K562 (cell line): ENCODE measurements around a stretch of chr12.

DNA sequence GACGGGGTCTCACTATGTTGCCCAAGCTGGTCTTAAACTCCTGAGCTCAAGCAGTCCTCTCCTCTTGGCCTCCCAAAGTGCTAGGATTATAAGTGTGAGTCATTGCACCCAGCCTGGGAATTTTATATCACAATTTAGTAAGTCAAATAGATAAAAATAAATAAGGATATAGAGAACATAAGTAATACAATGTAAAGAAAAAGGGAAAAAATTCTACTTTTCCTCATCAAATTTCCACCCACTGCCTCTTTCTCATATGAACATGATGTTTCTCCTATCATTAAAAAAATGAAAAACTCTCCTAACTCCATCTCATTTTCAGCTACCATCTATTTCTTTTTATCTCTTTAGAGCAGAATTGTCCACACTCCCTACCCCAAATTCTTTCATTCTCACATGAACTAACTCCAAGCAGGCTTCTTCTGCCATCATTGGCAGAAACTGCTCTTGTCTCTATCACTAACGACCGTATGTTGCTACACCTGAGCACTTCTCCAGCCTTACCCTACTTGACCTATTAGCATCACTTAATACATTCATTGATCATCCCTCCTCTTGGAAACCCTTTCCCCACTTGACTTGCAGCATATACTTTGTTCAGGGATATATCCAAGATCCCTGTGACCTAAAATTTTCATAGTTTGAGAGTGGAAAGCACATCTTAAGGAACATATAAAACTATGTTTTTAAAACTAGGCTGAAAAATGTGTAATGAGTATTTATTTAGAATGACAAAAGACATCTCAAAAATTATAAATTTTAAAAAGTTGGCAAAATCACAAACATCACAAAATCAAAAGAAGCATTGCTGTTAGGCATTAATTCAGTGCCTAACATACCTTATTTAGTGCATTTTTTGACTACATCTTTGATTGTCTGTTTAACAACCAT is 29.8 kb downstream of the BTG1 start:
- RAMPAGE, long total RNA = no peak
- RRBS = no CpG with 5 or more reads among the region's 3 CpGs
PRO-cap:
- standard = no peak
- CoPRO, capped RNA only, 2 experiments = no peak in any of the 2 experiments
- CoPRO, capped and uncapped RNA, 2 experiments = no peak in any of the 2 experiments
- CoPRO, uncapped RNA only, 2 experiments = no peak in any of the 2 experiments
CAGE:
- cytosol, long polyA plus RNA = no peak
- long polyA plus RNA = no peak
- nucleolus, long total RNA = no peak
- nucleus, long polyA plus RNA = no peak

DNA sequence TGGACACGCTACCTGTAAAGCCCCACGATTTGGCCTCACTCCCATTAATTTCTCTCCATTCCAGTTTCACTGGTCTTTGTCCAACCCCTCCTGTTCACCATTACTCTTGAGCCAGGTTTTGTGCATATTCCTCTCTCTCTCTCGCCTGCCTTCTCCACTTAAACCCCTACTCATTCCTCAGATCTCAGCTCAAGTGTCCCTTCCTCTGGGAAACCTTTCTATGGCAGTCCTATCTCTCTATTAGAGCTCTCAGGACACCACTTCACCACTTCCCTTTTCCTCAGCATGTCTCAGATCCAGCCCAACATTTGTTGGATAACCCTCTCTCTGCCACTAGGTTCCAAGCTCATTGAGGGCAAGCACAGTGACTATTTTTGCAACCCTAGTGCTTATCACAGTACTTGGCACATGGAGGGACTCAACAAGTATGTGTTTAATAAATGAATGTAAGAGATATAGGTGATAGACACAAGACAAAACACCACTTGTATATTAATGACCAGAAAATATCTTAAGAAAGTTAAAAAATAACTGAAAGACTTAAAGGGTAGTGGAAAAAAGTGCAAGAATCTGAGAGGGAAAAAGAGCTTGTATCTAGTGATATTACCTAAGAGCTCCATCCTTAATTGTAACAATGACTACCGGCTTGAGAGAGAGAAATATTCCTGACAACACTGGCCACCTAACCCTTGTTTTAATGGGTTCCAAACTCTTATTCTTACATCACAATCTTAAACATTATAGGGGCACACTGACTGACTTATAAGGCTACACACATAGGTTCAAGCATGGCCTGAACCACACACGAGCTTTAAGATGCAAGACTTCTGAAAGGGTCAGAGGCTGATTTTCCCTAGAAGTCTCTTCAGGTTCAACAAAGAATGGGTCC is 9.0 kb downstream of the BTG1 start:
- RAMPAGE, long total RNA = no peak
- RRBS = no CpG with 5 or more reads among the region's 5 CpGs
PRO-cap:
- standard = no peak
- CoPRO, capped RNA only, 2 experiments = no peak in any of the 2 experiments
- CoPRO, capped and uncapped RNA, 2 experiments = no peak in any of the 2 experiments
- CoPRO, uncapped RNA only, 2 experiments = peak in 1 of 2 experiments; most common plus-strand start position 728 of the sequence (in 1); most common minus-strand start position 624 of the sequence (in 1)
CAGE:
- cytosol, long polyA plus RNA = no peak
- long polyA plus RNA = no peak
- nucleolus, long total RNA = no peak
- nucleus, long polyA plus RNA = no peak

GRCh38 chr12:92139436-92140441 is 5.9 kb downstream of the BTG1 start:
- RAMPAGE, long total RNA = no peak
- RRBS = no CpG with 5 or more reads among the region's 5 CpGs
PRO-cap:
- standard = no peak
- CoPRO, capped RNA only, 2 experiments = no peak in any of the 2 experiments
- CoPRO, capped and uncapped RNA, 2 experiments = no peak in any of the 2 experiments
- CoPRO, uncapped RNA only, 2 experiments = peak in 1 of 2 experiments; most common plus-strand start chr12:92140180 (in 1); most common minus-strand start chr12:92139972 (in 1)
CAGE:
- cytosol, long polyA plus RNA = no peak
- long polyA plus RNA = no peak
- nucleolus, long total RNA = no peak
- nucleus, long polyA plus RNA = no peak

GRCh38 chr12:92288328-92289033 is 142.8 kb upstream of the BTG1 start:
- RAMPAGE, long total RNA = no peak
- RRBS = no CpG with 5 or more reads among the region's 15 CpGs
PRO-cap:
- standard = no peak
- CoPRO, capped RNA only, 2 experiments = no peak in any of the 2 experiments
- CoPRO, capped and uncapped RNA, 2 experiments = no peak in any of the 2 experiments
- CoPRO, uncapped RNA only, 2 experiments = no peak in any of the 2 experiments
CAGE:
- cytosol, long polyA plus RNA = no peak
- long polyA plus RNA = no peak
- nucleolus, long total RNA = no peak
- nucleus, long polyA plus RNA = no peak

DNA sequence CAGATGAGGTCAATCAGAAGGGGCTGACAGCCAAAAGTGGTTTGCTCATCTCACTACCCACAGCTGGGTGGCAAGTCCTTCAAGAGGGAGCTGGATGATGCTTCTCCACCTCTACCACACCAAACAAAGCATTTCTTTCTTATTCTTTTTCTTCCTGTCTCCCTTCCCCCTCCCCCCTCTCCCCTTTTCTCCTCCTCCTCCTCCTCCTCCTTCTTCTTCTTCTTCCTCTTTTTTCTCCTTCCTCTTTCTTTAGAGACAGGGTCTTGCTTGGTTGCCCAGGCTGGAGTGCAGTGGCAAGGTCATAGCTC is 268.1 kb upstream of the PLEKHG7 start:
- RAMPAGE, long total RNA = no peak
PRO-cap:
- standard = no peak
- CoPRO, capped RNA only, 2 experiments = no peak in any of the 2 experiments
- CoPRO, capped and uncapped RNA, 2 experiments = no peak in any of the 2 experiments
- CoPRO, uncapped RNA only, 2 experiments = no peak in any of the 2 experiments
CAGE:
- cytosol, long polyA plus RNA = no peak
- long polyA plus RNA = no peak
- nucleolus, long total RNA = no peak
- nucleus, long polyA plus RNA = no peak

DNA sequence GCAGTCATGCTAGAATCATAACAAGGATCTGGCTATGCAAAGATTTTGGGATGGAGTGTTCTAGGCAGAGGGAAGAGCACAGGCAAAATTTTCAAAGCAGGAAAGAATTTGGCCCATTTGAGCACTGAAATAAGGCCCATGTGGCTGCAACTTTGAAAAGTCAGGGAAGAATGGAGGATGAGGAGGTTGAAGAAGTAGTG is 182.2 kb upstream of the PLEKHG7 start:
- RAMPAGE, long total RNA = no peak
PRO-cap:
- standard = no peak
- CoPRO, capped RNA only, 2 experiments = no peak in any of the 2 experiments
- CoPRO, capped and uncapped RNA, 2 experiments = no peak in any of the 2 experiments
- CoPRO, uncapped RNA only, 2 experiments = no peak in any of the 2 experiments
CAGE:
- cytosol, long polyA plus RNA = no peak
- long polyA plus RNA = no peak
- nucleolus, long total RNA = no peak
- nucleus, long polyA plus RNA = no peak

DNA sequence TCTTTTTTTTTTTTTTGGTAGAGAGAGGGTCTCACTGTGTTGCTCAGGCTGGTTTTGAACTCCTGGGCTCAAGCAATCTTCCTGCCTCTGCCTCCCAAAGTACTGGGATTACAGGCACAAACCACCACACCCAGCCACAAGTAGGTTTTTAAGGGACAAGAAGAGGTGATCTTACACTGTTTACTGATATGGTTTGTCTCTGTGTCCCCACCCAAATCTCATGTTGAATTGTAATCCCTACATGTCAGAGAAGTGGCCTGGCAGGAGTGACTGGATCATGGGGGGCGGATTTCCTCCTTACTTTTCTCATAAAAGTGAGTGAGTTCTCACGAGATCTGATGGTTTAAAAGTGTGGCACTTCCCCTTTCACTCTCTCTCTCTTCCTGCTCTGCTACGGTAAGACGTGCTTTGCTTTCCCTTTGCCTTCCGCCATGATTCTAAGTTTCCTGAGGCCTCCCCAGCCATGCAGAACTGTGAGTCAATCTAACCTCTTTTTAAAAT is 11.9 kb upstream of the EEA1 start:
- RAMPAGE, long total RNA = no peak
- RRBS = no CpG with 5 or more reads among the region's 5 CpGs
PRO-cap:
- standard = no peak
- CoPRO, capped RNA only, 2 experiments = no peak in any of the 2 experiments
- CoPRO, capped and uncapped RNA, 2 experiments = no peak in any of the 2 experiments
- CoPRO, uncapped RNA only, 2 experiments = no peak in any of the 2 experiments
CAGE:
- cytosol, long polyA plus RNA = no peak
- long polyA plus RNA = no peak
- nucleolus, long total RNA = no peak
- nucleus, long polyA plus RNA = no peak

DNA sequence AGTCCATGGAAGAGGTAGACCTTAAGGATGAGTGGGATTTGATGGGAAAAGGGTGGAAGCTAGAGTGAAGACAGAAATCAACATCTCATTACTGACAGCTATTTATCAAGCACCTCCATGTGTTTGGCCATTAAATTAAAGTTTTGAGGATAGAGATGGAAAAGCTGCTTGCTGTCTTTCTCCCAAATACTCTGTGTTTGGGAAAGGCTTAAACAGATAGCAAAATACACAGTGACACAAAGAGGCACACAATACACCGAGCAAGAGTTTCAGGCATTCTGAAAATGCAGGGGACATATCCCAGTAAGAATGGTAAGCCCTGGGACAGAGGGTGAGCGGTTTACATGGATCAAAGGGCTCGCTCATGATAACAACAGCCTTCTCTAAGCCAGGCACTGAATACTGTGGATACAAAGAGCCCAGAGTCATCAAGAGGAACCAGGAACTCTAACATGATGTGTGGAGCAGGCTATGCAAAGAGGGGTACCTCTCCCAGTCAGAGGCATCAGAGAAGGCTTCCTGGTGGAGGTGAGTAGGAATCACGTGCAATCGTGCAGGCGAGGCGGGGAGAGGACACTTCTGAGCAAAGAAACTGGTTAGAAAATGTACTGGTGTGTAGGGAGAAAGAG is 76.7 kb upstream of the EEA1 start:
- RAMPAGE, long total RNA = no peak
- RRBS = no CpG with 5 or more reads among the region's 7 CpGs
PRO-cap:
- standard = no peak
- CoPRO, capped RNA only, 2 experiments = no peak in any of the 2 experiments
- CoPRO, capped and uncapped RNA, 2 experiments = no peak in any of the 2 experiments
- CoPRO, uncapped RNA only, 2 experiments = no peak in any of the 2 experiments
CAGE:
- cytosol, long polyA plus RNA = no peak
- long polyA plus RNA = no peak
- nucleolus, long total RNA = no peak
- nucleus, long polyA plus RNA = no peak

DNA sequence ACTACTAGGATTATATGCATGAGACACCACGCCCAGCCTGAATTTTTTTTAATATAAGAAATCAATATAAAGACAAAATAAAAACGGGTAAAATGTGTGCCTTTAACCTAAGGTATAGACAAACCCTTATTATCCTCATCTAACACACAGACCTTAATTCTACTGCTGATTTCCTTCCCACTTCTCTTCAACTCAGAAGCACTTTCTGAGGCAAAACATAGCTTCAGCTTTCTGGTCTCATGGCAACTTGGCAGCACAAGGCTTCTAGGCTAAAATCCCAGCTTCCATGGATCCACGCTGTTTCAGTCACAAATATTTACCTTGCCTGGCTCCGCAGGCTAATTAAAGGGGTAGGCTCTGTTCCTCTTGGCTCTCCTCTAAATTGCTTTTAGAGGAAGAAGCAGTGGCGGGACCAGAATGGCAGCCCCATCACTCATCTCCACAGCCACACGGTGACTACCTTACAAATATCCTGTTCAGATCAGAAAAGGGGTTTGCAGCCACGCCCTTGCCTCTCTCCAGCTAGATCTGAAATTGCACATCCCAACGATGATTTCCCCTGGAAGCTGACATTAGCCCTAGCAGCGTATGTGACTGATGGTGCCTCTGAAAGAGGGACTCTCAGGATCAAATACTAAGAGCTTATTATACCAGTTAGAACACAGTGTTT is 221.6 kb upstream of the NUDT4 start:
- RAMPAGE, long total RNA = no peak
- RRBS = no CpG with 5 or more reads among the region's 9 CpGs
PRO-cap:
- standard = no peak
- CoPRO, capped RNA only, 2 experiments = no peak in any of the 2 experiments
- CoPRO, capped and uncapped RNA, 2 experiments = no peak in any of the 2 experiments
- CoPRO, uncapped RNA only, 2 experiments = no peak in any of the 2 experiments
CAGE:
- cytosol, long polyA plus RNA = no peak
- long polyA plus RNA = no peak
- nucleolus, long total RNA = no peak
- nucleus, long polyA plus RNA = no peak

DNA sequence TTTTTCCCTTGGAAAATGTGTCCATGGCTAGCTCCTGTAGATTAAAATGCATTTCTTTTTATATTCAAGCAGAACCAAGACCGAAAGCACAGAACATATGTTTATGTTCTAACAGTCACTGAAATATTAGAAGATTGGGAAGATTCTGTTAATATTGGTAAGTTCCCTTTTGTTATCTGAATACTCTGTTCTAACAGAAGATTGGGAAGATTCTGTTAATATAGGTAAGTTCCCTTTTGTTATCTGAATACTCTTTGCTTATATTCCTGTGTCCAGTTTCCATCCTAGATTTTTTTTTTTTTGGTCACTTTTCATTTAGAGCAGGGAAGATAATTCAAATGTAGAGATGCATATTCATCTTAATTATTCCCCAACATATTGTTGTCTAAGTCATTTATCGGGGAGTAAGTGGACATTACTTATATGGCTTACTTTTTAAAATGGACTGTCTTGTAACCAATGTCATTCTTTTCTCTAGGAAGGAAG is 21.0 kb downstream of the NUDT4 start:
- RAMPAGE, long total RNA = no peak
- RRBS = no CpG with 5 or more reads among the region's 2 CpGs
PRO-cap:
- standard = no peak
- CoPRO, capped RNA only, 2 experiments = no peak in any of the 2 experiments
- CoPRO, capped and uncapped RNA, 2 experiments = no peak in any of the 2 experiments
- CoPRO, uncapped RNA only, 2 experiments = peak in 1 of 2 experiments; most common plus-strand start position 129 of the sequence (in 1); most common minus-strand start position 54 of the sequence (in 1)
CAGE:
- cytosol, long polyA plus RNA = no peak
- long polyA plus RNA = no peak
- nucleolus, long total RNA = no peak
- nucleus, long polyA plus RNA = no peak

DNA sequence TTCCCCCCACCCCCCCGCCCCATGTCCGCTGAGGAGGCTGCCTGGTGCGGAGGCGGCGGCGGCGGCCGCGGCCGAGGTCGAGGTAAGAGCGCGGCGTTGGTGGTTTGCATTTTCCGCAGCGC is 781 bp upstream of the SOCS2 start:
- RAMPAGE, long total RNA = start-site peak on the plus strand centred at position 42 of the sequence, 78 bp wide, 295 and 238 reads in 2 replicates
- RRBS = no CpG with 5 or more reads among the region's 16 CpGs
PRO-cap:
- standard = bidirectional peak, plus-strand start at position 22 of the sequence, minus-strand start outside the sequence
- CoPRO, capped RNA only, 2 experiments = peak in 2 of 2 experiments; most common plus-strand start position 109 of the sequence (in 2)
- CoPRO, capped and uncapped RNA, 2 experiments = peak in 2 of 2 experiments; most common plus-strand start position 22 of the sequence (in 1)
- CoPRO, uncapped RNA only, 2 experiments = peak in 1 of 2 experiments; most common plus-strand start position 22 of the sequence (in 1); most common minus-strand start position 98 of the sequence (in 1)
CAGE:
- cytosol, long polyA plus RNA = start-site peak on the plus strand centred at position 54 of the sequence, 53 bp wide, 68 and 75 reads in 2 replicates
- long polyA plus RNA = no peak
- nucleolus, long total RNA = no peak
- nucleus, long polyA plus RNA = no peak

DNA sequence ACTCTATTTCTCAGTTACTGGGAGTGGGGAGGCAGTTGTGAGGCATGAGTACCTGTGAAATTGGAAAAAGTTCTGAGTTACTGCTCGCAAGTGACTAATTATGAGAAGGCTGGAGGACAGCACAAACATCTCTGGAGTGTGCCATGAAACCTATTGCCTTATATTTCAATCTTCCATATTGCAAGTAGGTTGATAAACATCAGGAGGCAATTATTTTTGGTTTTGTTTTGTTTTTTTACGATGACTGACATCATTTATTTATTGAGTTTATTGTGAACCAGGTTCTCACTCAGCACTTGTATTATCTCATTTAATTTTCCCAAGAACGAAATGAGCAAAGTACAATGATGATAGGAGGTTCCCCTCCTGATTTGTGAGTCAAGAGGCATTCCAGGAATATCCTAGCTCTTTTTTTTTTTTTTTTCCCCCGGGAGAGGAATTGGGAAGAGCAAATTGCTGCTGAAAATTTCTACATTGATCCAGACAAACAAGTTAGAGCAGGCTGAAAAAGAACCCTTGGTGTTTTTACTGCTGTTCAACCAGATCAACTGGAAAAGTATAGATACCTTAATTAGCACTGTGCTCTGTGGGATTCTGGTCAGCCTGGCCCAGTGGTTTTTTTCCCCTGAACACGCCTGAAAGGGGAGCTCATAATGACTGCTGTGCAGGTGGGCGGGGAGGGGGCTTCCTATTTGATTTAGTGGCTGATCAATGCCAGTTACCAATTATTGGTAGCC is 4.8 kb downstream of the SOCS2 start:
- RAMPAGE, long total RNA = no peak
- RRBS = no CpG with 5 or more reads among the region's 6 CpGs
PRO-cap:
- standard = no peak
- CoPRO, capped RNA only, 2 experiments = no peak in any of the 2 experiments
- CoPRO, capped and uncapped RNA, 2 experiments = peak in 2 of 2 experiments; most common plus-strand start position 58 of the sequence (in 1)
- CoPRO, uncapped RNA only, 2 experiments = peak in 2 of 2 experiments; most common plus-strand start position 261 of the sequence (in 1); most common minus-strand start position 23 of the sequence (in 1)
CAGE:
- cytosol, long polyA plus RNA = no peak
- long polyA plus RNA = no peak
- nucleolus, long total RNA = no peak
- nucleus, long polyA plus RNA = no peak

- RAMPAGE, long total RNA = no peak
- RRBS = no CpG with 5 or more reads among the region's 11 CpGs
PRO-cap:
- standard = no peak
- CoPRO, capped RNA only, 2 experiments = no peak in any of the 2 experiments
- CoPRO, capped and uncapped RNA, 2 experiments = no peak in any of the 2 experiments
- CoPRO, uncapped RNA only, 2 experiments = no peak in any of the 2 experiments
CAGE:
- cytosol, long polyA plus RNA = no peak
- long polyA plus RNA = no peak
- nucleolus, long total RNA = no peak
- nucleus, long polyA plus RNA = no peak
Observed at GRCh38 chr12:93687197-93688102, 10.3 kb downstream of the CRADD start.

GRCh38 chr12:93777189-93777878 is 100.2 kb downstream of the CRADD start:
- RAMPAGE, long total RNA = no peak
- RRBS = no CpG with 5 or more reads among the region's 10 CpGs
PRO-cap:
- standard = no peak
- CoPRO, capped RNA only, 2 experiments = no peak in any of the 2 experiments
- CoPRO, capped and uncapped RNA, 2 experiments = no peak in any of the 2 experiments
- CoPRO, uncapped RNA only, 2 experiments = no peak in any of the 2 experiments
CAGE:
- cytosol, long polyA plus RNA = no peak
- long polyA plus RNA = no peak
- nucleolus, long total RNA = no peak
- nucleus, long polyA plus RNA = no peak

- RAMPAGE, long total RNA = no peak
- RRBS = no CpG with 5 or more reads among the region's 4 CpGs
PRO-cap:
- standard = no peak
- CoPRO, capped RNA only, 2 experiments = no peak in any of the 2 experiments
- CoPRO, capped and uncapped RNA, 2 experiments = no peak in any of the 2 experiments
- CoPRO, uncapped RNA only, 2 experiments = no peak in any of the 2 experiments
CAGE:
- cytosol, long polyA plus RNA = no peak
- long polyA plus RNA = no peak
- nucleolus, long total RNA = no peak
- nucleus, long polyA plus RNA = no peak
Observed at GRCh38 chr12:93825464-93826074, 148.4 kb downstream of the CRADD start.

GRCh38 chr12:94240063-94240854 is 91.9 kb downstream of the PLXNC1 start:
- RAMPAGE, long total RNA = no peak
- RRBS = no CpG with 5 or more reads among the region's 3 CpGs
PRO-cap:
- standard = no peak
- CoPRO, capped RNA only, 2 experiments = no peak in any of the 2 experiments
- CoPRO, capped and uncapped RNA, 2 experiments = no peak in any of the 2 experiments
- CoPRO, uncapped RNA only, 2 experiments = no peak in any of the 2 experiments
CAGE:
- cytosol, long polyA plus RNA = no peak
- long polyA plus RNA = no peak
- nucleolus, long total RNA = no peak
- nucleus, long polyA plus RNA = no peak

DNA sequence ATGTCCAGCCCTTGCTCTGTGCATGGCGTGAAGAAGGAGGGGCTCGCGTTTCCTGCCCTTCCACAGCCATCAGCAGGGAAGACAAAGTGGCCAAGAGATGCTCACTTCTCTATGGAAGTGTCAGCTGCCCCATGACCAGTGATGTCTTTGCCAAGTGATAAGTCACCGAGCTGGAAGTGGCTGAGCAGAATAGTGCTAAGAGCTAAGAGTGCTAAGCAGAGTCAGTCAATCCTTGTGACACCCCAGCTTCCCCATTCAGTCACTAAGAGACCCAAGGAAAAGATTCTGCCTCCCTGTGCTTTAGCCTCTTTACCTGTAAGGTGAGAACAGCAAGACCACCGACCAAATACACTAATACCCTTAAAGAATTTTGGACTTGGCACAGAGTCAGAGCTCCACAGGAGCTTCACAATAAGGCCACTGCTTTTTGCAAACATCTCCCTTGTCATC is 50.5 kb upstream of the CEP83 start:
- RAMPAGE, long total RNA = no peak
- RRBS = no CpG with 5 or more reads among the region's 5 CpGs
PRO-cap:
- standard = no peak
- CoPRO, capped RNA only, 2 experiments = no peak in any of the 2 experiments
- CoPRO, capped and uncapped RNA, 2 experiments = no peak in any of the 2 experiments
- CoPRO, uncapped RNA only, 2 experiments = no peak in any of the 2 experiments
CAGE:
- cytosol, long polyA plus RNA = no peak
- long polyA plus RNA = no peak
- nucleolus, long total RNA = no peak
- nucleus, long polyA plus RNA = no peak

DNA sequence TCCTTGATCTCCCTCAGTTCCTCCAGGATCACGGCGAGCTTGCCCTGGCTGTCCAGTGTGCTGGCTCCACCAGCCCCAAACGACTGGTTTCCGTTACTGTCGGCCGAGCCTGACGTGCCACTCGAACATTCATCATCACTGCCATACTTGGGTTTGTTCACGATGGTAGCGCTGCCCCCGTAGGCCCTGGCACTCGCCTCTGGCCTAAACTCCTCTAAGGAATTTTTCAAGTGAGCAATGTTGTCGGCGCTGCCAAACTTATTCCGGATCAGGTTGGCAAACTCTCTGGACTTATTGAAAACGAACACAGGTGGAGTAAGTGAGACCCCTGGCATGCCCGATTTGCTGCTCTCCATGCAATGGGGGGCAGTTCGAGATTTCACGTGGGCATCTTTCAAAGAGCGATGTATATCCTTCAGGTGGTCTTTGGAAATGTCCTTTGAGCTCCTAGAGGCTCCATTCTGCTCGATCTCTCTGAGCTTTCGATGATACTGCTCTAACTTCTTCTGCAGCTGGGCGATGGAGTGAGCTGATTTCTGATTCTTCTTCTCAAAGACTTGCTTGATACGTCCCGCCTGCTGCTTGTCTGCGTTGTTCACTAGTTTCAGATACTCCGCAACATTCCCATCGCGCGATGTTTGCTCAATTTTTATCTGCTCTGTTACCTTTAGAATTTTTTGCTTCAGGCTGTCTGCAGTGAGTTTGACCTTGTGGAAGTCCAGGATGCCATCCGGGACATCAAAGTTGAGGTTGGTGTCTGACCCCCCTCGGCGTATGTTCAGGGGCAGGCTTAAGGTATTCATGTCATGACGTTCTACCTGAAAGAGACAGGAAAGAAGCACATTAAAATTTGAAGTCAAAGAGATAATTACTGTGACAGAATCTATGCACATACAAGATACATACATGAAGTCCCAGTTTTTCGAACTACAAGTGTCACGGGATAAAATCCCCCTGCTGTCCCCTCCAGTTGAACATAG is 68.3 kb downstream of the TMCC3 start:
- RAMPAGE, long total RNA = no peak
- RRBS = no CpG with 5 or more reads among the region's 36 CpGs
PRO-cap:
- standard = no peak
- CoPRO, capped RNA only, 2 experiments = no peak in any of the 2 experiments
- CoPRO, capped and uncapped RNA, 2 experiments = no peak in any of the 2 experiments
- CoPRO, uncapped RNA only, 2 experiments = no peak in any of the 2 experiments
CAGE:
- cytosol, long polyA plus RNA = no peak
- long polyA plus RNA = no peak
- nucleolus, long total RNA = no peak
- nucleus, long polyA plus RNA = no peak